K562 (cell line): ENCODE measurements around a stretch of chr11.

GRCh38 chr11:2385648-2386232 lies 8.6 kb downstream of the CD81 start:
- RAMPAGE, long total RNA: no peak
- RRBS: 96% methylated on average over 5 of the region's 23 CpGs
PRO-cap:
- standard: no peak
- CoPRO, capped RNA only, 2 experiments: no peak in any of the 2 experiments
- CoPRO, capped and uncapped RNA, 2 experiments: no peak in any of the 2 experiments
- CoPRO, uncapped RNA only, 2 experiments: no peak in any of the 2 experiments
CAGE:
- cytosol, long polyA plus RNA: no peak
- long polyA plus RNA: no peak
- nucleolus, long total RNA: no peak
- nucleus, long polyA plus RNA: no peak

- RAMPAGE, long total RNA: no peak
- RRBS: no CpG with 5 or more reads among the region's 26 CpGs
PRO-cap:
- standard: no peak
- CoPRO, capped RNA only, 2 experiments: no peak in any of the 2 experiments
- CoPRO, capped and uncapped RNA, 2 experiments: no peak in any of the 2 experiments
- CoPRO, uncapped RNA only, 2 experiments: no peak in any of the 2 experiments
CAGE:
- cytosol, long polyA plus RNA: no peak
- long polyA plus RNA: no peak
- nucleolus, long total RNA: no peak
- nucleus, long polyA plus RNA: no peak
These were observed 7.2 kb upstream of the TSSC4 start for GRCh38 chr11:2393190-2393983.

GRCh38 chr11:2394592-2395353 lies 5.8 kb upstream of the TSSC4 start:
- RAMPAGE, long total RNA: no peak
- RRBS: 67% methylated on average over 3 of the region's 25 CpGs
PRO-cap:
- standard: no peak
- CoPRO, capped RNA only, 2 experiments: no peak in any of the 2 experiments
- CoPRO, capped and uncapped RNA, 2 experiments: no peak in any of the 2 experiments
- CoPRO, uncapped RNA only, 2 experiments: no peak in any of the 2 experiments
CAGE:
- cytosol, long polyA plus RNA: no peak
- long polyA plus RNA: no peak
- nucleolus, long total RNA: no peak
- nucleus, long polyA plus RNA: no peak

DNA sequence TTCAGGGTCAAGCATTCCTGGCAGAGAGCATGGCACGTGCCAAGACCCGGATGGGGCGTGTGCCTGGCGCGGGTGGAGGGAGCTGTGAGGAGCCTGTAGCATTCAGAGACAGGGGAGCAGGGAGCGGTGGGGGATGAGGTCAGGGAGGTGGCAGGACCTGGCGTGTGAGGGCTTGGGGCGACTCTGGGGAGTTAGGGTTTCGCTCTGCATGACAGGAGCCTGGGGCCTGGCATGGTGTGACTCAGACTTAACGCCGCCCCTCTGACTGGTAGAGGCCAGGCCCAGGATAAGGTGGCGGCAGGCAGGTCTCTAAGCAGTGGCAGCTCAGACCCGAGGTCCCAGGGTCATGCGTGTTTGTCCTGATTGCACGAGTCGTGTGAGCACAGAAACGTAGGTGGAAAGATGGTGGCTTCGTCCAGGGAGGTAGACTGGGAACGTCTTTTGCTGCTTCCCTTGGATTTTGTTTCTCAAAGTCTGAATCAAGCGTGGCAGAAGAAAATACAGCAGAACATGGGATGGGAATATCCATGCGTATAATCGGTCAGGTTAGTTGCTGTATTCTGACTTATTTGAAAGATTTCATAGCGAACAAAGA lies 103.1 kb downstream of the KCNQ1 start:
- RAMPAGE, long total RNA: no peak
- RRBS: 3% methylated on average over 2 of the region's 23 CpGs
PRO-cap:
- standard: no peak
- CoPRO, capped RNA only, 2 experiments: no peak in any of the 2 experiments
- CoPRO, capped and uncapped RNA, 2 experiments: no peak in any of the 2 experiments
- CoPRO, uncapped RNA only, 2 experiments: no peak in any of the 2 experiments
CAGE:
- cytosol, long polyA plus RNA: no peak
- long polyA plus RNA: no peak
- nucleolus, long total RNA: no peak
- nucleus, long polyA plus RNA: no peak

- RAMPAGE, long total RNA: no peak
- RRBS: no CpG with 5 or more reads among the region's 12 CpGs
PRO-cap:
- standard: no peak
- CoPRO, capped RNA only, 2 experiments: no peak in any of the 2 experiments
- CoPRO, capped and uncapped RNA, 2 experiments: no peak in any of the 2 experiments
- CoPRO, uncapped RNA only, 2 experiments: peak in 2 of 2 experiments; most common minus-strand start chr11:2652674 (in 2)
CAGE:
- cytosol, long polyA plus RNA: no peak
- long polyA plus RNA: no peak
- nucleolus, long total RNA: no peak
- nucleus, long polyA plus RNA: no peak
These were observed 207.8 kb downstream of the KCNQ1 start for GRCh38 chr11:2652338-2653370.

DNA sequence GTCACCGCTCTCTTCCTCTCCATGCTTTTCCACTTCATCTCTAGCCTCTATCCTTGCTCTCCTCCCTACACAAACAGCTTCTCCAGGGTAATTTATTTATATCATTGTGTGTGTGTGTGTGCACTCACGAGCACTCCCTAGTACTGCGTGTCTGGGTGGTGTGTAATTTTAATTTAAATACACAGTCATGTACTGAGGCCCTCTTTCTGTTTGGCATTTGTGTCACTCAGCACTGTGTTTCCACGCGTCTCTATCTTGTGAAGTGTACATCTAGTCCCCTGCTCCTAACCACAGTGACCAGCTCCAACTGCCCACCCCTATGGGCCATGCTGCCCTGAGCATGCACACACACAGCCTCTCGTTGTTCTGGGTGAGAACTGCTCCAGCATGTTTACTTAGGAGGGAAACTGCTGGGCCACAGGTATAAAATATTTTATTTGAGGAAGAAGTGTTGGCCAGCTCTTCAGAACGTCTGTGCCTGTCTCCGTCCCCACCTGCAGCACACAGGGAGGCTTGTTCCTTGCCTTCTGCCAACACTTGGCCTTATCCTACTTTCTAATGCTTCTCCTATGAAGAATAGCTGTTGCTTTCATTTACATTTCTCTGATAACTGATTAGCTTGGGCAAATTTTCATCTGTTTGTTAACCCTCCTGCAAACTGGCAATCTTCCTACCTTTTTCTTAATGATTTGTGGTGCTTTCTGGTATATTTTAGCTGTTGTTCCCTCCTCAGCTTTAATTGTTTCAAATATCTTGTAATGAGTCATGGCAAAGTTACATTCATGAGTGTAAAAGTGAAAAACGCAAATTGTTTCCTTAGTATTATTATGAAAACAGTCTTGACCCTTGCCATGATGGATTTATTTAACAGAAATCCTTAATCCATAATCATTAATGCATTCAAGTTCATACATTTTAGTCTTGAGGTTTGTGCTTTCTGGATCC lies 190.1 kb downstream of the CDKN1C start:
- RAMPAGE, long total RNA: no peak
- RRBS: no CpG with 5 or more reads among the region's 9 CpGs
PRO-cap:
- standard: no peak
- CoPRO, capped RNA only, 2 experiments: no peak in any of the 2 experiments
- CoPRO, capped and uncapped RNA, 2 experiments: no peak in any of the 2 experiments
- CoPRO, uncapped RNA only, 2 experiments: peak in 1 of 2 experiments; most common minus-strand start position 430 of the sequence (in 1)
CAGE:
- cytosol, long polyA plus RNA: no peak
- long polyA plus RNA: no peak
- nucleolus, long total RNA: no peak
- nucleus, long polyA plus RNA: no peak

DNA sequence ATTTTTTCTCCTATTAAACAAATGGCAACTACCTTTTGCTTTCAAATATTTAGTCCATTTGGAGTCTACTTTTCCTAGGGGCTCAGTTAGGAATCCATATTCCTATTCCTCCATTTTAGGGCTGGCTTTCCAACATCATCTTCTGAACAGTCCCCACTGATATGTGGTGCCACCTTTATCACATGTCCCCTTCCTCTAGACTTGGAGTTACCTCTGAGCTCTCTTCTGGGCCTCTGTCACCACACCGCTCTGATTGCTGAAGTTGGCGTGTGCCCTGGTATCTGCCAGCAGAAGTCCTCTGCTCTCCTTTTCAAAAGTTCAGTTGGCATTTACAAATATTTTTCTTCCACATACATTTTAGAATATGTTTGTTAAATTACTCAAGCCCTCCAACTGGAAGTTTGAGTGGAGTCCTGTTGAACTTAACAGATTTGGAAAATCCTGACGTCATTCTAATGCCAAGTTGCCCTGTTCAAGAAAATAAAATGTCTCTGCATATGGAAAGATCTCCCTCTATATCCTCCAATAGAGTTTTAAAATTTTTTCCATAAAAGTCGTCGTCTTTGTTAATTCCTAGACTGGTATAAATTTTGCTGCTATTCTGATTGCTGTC lies 189.3 kb downstream of the CDKN1C start:
- RAMPAGE, long total RNA: no peak
- RRBS: no CpG with 5 or more reads among the region's 5 CpGs
PRO-cap:
- standard: no peak
- CoPRO, capped RNA only, 2 experiments: no peak in any of the 2 experiments
- CoPRO, capped and uncapped RNA, 2 experiments: no peak in any of the 2 experiments
- CoPRO, uncapped RNA only, 2 experiments: no peak in any of the 2 experiments
CAGE:
- cytosol, long polyA plus RNA: no peak
- long polyA plus RNA: no peak
- nucleolus, long total RNA: no peak
- nucleus, long polyA plus RNA: no peak

- RAMPAGE, long total RNA: no peak
- RRBS: no CpG with 5 or more reads among the region's 24 CpGs
PRO-cap:
- standard: no peak
- CoPRO, capped RNA only, 2 experiments: no peak in any of the 2 experiments
- CoPRO, capped and uncapped RNA, 2 experiments: no peak in any of the 2 experiments
- CoPRO, uncapped RNA only, 2 experiments: no peak in any of the 2 experiments
CAGE:
- cytosol, long polyA plus RNA: no peak
- long polyA plus RNA: no peak
- nucleolus, long total RNA: no peak
- nucleus, long polyA plus RNA: no peak
These were observed 159.9 kb downstream of the CDKN1C start for GRCh38 chr11:2725455-2726258.

DNA sequence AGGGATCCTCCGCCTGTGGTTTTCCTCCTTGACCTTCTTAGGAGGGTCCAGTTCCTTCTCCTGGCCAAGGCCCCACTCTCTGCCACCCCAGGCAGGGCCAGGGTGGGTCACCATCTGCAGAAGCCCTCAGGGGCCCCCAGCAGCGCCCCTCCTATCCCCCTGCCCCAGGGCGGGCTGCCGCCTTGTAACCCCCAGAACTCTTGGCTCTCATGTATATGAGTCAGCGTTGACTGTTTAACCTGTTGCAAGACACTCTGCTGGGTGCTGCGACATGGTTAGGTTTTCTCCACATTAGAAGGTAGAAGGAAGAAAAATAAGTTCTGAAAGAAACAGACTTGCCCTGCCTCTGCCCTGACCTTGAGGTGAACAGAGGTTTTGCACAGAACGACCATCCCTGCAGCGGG lies 143.8 kb downstream of the CDKN1C start:
- RAMPAGE, long total RNA: no peak
- RRBS: no CpG with 5 or more reads among the region's 8 CpGs
PRO-cap:
- standard: no peak
- CoPRO, capped RNA only, 2 experiments: no peak in any of the 2 experiments
- CoPRO, capped and uncapped RNA, 2 experiments: no peak in any of the 2 experiments
- CoPRO, uncapped RNA only, 2 experiments: no peak in any of the 2 experiments
CAGE:
- cytosol, long polyA plus RNA: no peak
- long polyA plus RNA: no peak
- nucleolus, long total RNA: no peak
- nucleus, long polyA plus RNA: no peak

GRCh38 chr11:2788105-2789012 lies 97.2 kb downstream of the CDKN1C start:
- RAMPAGE, long total RNA: no peak
- RRBS: no CpG with 5 or more reads among the region's 21 CpGs
PRO-cap:
- standard: no peak
- CoPRO, capped RNA only, 2 experiments: no peak in any of the 2 experiments
- CoPRO, capped and uncapped RNA, 2 experiments: no peak in any of the 2 experiments
- CoPRO, uncapped RNA only, 2 experiments: no peak in any of the 2 experiments
CAGE:
- cytosol, long polyA plus RNA: no peak
- long polyA plus RNA: no peak
- nucleolus, long total RNA: no peak
- nucleus, long polyA plus RNA: no peak

- RAMPAGE, long total RNA: no peak
- RRBS: no CpG with 5 or more reads among the region's 15 CpGs
PRO-cap:
- standard: no peak
- CoPRO, capped RNA only, 2 experiments: no peak in any of the 2 experiments
- CoPRO, capped and uncapped RNA, 2 experiments: no peak in any of the 2 experiments
- CoPRO, uncapped RNA only, 2 experiments: no peak in any of the 2 experiments
CAGE:
- cytosol, long polyA plus RNA: no peak
- long polyA plus RNA: no peak
- nucleolus, long total RNA: no peak
- nucleus, long polyA plus RNA: no peak
These were observed 4.8 kb downstream of the PHLDA2 start for GRCh38 chr11:2924368-2924941.

GRCh38 chr11:2975332-2976160 lies 16.6 kb downstream of the NAP1L4 start:
- RAMPAGE, long total RNA: no peak
- RRBS: no CpG with 5 or more reads among the region's 11 CpGs
PRO-cap:
- standard: no peak
- CoPRO, capped RNA only, 2 experiments: no peak in any of the 2 experiments
- CoPRO, capped and uncapped RNA, 2 experiments: no peak in any of the 2 experiments
- CoPRO, uncapped RNA only, 2 experiments: peak in 2 of 2 experiments; most common plus-strand start chr11:2975448 (in 1); most common minus-strand start chr11:2975824 (in 2)
CAGE:
- cytosol, long polyA plus RNA: no peak
- long polyA plus RNA: no peak
- nucleolus, long total RNA: no peak
- nucleus, long polyA plus RNA: no peak

GRCh38 chr11:3043020-3043945 lies 13.9 kb downstream of the CARS1 start:
- RAMPAGE, long total RNA: no peak
- RRBS: no CpG with 5 or more reads among the region's 20 CpGs
PRO-cap:
- standard: no peak
- CoPRO, capped RNA only, 2 experiments: no peak in any of the 2 experiments
- CoPRO, capped and uncapped RNA, 2 experiments: no peak in any of the 2 experiments
- CoPRO, uncapped RNA only, 2 experiments: no peak in any of the 2 experiments
CAGE:
- cytosol, long polyA plus RNA: no peak
- long polyA plus RNA: no peak
- nucleolus, long total RNA: no peak
- nucleus, long polyA plus RNA: no peak

DNA sequence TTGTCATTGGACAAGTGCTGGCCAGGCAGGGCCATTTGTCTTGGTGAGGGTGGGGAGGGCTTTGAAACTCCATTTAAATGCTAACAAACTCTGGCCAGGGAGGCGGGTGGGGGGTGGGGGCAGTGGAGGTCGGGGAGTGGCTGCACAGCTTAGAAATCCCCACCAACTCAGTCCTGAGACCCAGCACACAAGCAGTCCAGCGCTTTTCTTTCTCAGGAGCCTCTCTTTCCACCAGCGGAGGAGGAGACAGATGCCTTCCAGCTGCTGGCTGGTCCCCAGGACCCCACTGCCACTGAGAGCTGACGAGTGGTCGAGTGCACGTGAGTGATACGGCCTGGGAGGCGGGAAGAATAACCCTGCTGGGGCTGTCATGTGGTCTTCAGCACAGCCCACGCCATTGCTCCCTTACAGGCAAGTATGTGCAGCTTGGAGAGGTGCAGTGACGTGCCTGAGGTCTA lies 24.2 kb upstream of the OSBPL5 start:
- RAMPAGE, long total RNA: no peak
- RRBS: no CpG with 5 or more reads among the region's 11 CpGs
PRO-cap:
- standard: no peak
- CoPRO, capped RNA only, 2 experiments: no peak in any of the 2 experiments
- CoPRO, capped and uncapped RNA, 2 experiments: no peak in any of the 2 experiments
- CoPRO, uncapped RNA only, 2 experiments: no peak in any of the 2 experiments
CAGE:
- cytosol, long polyA plus RNA: no peak
- long polyA plus RNA: no peak
- nucleolus, long total RNA: no peak
- nucleus, long polyA plus RNA: no peak

- RAMPAGE, long total RNA: no peak
- RRBS: no CpG with 5 or more reads among the region's 13 CpGs
PRO-cap:
- standard: bidirectional peak, plus-strand start at chr11:3514977, minus-strand start at chr11:3514811
- CoPRO, capped RNA only, 2 experiments: peak in 2 of 2 experiments; most common plus-strand start chr11:3514855 (in 1); most common minus-strand start chr11:3514809 (in 2)
- CoPRO, capped and uncapped RNA, 2 experiments: no peak in any of the 2 experiments
- CoPRO, uncapped RNA only, 2 experiments: peak in 1 of 2 experiments; most common plus-strand start chr11:3514901 (in 1); most common minus-strand start chr11:3514783 (in 1)
CAGE:
- cytosol, long polyA plus RNA: no peak
- long polyA plus RNA: no peak
- nucleolus, long total RNA: no peak
- nucleus, long polyA plus RNA: no peak
These were observed 127.2 kb downstream of the ART5 start for GRCh38 chr11:3514337-3515219.

DNA sequence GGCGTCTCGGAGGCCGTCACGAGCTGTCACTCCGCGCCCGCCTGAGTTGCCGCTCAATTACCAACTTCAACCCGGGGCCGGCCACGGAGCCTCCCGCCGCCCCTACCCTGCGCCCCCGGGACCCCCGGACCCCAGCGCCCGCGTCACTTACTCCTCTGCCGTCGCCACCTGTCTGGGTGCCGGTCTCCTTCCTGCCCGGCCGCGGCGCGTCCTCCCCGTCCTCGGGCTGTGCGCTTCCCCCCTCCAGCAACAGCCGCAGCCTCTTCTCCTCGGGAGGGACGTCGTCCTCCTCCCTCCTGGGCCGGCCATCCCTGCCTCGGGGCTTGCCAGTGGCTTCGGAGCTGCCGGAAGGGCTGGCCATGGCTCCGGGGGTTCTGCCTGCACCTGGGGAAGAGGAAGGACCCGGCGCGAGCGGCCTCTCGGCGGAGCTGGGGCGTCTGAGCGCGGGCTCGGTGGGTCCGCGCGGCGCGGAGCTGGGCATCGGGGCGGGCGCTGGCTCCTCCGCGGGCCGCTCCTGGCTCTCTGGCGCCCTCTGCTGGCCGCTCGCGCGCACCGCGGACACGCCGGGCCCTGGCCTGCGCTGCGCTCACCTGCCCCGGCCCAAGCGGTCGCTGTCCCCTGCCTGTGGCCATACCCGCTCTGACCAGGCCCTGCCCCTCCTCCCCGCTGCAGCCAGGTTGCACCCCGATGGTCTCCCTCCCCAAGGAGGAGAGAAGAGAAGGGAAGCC lies 60.9 kb downstream of the ART5 start:
- RAMPAGE, long total RNA: start-site peak on the minus strand centred at position 469 of the sequence, 14 bp wide, 23 and 8 reads in 2 replicates
- RRBS: no CpG with 5 or more reads among the region's 77 CpGs
PRO-cap:
- standard: no peak
- CoPRO, capped RNA only, 2 experiments: no peak in any of the 2 experiments
- CoPRO, capped and uncapped RNA, 2 experiments: no peak in any of the 2 experiments
- CoPRO, uncapped RNA only, 2 experiments: no peak in any of the 2 experiments
CAGE:
- cytosol, long polyA plus RNA: no peak
- long polyA plus RNA: no peak
- nucleolus, long total RNA: no peak
- nucleus, long polyA plus RNA: no peak

GRCh38 chr11:3664670-3665084 lies 6.5 kb downstream of the CHRNA10 start:
- RAMPAGE, long total RNA: no peak
- RRBS: no CpG with 5 or more reads among the region's 9 CpGs
PRO-cap:
- standard: no peak
- CoPRO, capped RNA only, 2 experiments: no peak in any of the 2 experiments
- CoPRO, capped and uncapped RNA, 2 experiments: no peak in any of the 2 experiments
- CoPRO, uncapped RNA only, 2 experiments: no peak in any of the 2 experiments
CAGE:
- cytosol, long polyA plus RNA: no peak
- long polyA plus RNA: no peak
- nucleolus, long total RNA: no peak
- nucleus, long polyA plus RNA: no peak